Mammary microvascular endothelial cell (primary cell): ENCODE measurements around a stretch of chr14.

GRCh38 chr14:75280373-75280759 lies 1.7 kb downstream of the FOS start:
- RAMPAGE, long total RNA = no peak

DNA sequence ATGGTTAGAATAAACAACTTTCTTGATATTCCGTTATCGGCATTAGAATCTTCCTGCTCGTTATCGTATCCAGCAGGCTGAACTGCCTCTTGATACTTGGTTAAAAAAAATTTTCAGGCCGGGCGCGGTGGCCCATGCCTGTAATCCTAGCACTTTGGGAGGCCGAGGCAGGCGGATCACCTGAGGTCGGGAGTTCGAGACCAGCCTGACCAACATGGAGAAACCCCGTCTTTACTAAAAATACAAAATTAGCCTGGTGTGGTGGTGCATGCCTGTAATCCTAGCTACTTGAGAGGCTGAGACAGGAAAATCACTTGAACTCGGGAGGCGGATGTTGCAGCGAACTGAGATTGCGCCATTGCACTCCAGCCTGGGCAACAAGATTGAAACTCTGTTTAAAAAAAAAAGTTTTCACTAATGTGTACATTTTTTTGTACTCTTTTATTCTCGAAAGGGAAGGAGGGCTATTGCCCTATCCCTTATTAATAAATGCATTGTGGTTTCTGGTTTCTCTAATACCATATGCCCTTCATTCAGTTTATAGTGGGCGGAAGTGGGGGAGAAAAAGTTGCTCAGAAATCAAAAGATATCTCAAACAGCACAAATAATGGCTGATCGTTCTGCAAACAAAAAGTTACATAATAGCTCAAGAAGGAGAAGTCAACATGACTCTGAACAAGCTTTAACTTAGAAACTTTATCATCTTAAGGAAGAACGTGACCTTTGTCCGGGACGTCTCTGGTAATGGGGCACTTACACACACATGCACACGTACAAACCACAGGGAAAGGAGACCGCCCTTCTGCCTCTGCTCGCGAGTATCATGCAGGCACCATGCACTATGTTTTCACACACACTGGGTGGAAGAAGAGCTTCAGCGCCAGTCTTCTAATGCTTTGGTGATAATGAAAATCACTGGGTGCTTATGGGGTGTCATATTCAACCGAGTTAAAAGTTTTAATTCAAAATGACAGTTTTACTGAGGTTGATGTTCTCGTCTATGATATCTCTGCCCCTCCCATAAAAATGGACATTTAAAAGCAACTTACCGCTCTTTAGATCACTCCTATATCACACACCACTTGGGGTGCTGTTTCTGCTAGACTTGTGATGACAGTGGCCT lies 4.4 kb downstream of the FOS start:
- RAMPAGE, long total RNA = no peak

GRCh38 chr14:75283796-75284591 lies 5.4 kb downstream of the FOS start:
- RAMPAGE, long total RNA = no peak

DNA sequence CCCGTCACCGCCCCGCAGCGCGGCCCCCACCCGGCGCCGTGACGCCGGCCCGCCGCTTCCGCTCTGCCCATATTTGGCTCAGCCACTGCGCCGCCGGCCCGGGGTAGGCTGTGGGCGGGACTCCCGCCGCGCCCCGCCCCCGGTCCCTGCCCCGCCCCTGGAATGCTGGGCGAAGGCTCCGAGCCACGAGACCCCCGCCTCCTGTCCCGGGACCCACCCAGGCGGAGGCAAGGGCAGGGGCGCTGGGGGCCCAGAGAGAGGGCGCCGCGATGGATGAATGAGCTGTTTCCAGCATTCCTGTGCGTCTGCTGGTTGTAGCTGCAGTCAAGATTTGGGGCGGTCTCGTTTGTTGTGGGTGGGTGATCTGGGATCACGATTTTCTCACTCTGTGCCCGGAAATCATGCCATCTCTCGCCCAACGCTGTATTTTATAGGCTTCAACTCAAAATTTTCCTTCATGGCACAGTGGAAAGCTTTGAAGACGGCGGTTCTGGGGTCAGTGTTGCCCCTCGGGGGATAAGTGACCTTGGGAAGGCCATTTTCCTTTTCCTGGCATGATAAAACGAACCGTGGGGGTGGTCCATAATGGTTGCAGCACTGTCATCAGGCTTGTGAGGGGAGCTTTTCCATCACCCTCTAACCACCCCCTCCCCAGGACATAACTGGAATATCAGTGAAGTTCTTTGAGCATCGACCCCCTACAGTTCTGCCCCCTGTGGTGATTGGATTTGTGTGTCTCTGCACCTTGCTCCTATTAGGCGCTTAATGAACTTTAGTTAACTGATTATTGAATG lies 15.8 kb downstream of the FOS start:
- RAMPAGE, long total RNA = no peak

- RAMPAGE, long total RNA = no peak
Observed at GRCh38 chr14:75295037-75295482, 16.4 kb downstream of the FOS start.

GRCh38 chr14:75299128-75299377 lies 20.4 kb downstream of the FOS start:
- RAMPAGE, long total RNA = no peak

DNA sequence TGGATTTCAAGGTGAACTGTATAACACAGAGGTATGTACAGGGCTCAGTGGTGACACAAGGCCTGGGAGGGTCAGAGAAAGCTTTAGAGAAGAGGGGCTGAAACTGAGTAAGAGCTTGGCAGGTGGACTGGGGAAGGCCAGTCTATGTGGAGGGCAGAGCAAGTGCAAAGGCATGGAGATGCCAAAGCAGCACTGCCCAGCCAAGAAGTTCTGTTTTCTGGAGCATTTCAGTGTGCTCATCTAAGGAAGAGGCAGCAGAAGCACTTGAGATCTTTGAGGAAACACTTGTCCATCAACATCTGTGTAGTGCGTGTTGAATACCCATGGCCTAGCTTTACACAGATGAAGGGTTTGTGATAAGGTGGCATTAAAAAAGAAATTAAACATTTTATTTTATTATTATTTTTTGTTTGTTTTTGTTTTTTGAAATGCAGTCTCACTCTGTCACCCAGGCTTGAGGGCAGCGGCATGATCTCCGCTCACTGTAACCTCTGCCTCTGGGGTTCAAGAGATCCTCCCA lies 52.9 kb downstream of the FOS start:
- RAMPAGE, long total RNA = no peak

DNA sequence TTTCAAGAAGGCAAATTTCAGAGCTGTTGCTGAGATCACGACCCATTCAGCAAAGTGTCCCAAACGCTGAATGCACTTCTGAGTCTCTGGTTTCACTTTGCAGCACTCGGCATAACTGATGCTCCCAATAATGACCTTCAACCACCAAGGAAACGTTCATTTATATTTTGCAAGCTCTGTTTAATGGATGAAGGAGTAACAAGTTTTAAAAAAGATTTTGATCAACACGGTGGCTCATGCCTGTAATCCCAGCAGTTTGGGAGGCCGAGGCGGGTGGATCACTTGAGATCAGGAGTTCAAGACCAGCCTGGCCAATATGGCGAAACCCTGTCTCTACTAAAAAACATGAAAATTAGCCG lies 56.3 kb downstream of the FOS start:
- RAMPAGE, long total RNA = no peak

GRCh38 chr14:75451301-75451951 lies 23.6 kb downstream of the JDP2 start:
- RAMPAGE, long total RNA = no peak

- RAMPAGE, long total RNA = no peak
Observed at GRCh38 chr14:75461217-75461883, 33.5 kb downstream of the JDP2 start.

DNA sequence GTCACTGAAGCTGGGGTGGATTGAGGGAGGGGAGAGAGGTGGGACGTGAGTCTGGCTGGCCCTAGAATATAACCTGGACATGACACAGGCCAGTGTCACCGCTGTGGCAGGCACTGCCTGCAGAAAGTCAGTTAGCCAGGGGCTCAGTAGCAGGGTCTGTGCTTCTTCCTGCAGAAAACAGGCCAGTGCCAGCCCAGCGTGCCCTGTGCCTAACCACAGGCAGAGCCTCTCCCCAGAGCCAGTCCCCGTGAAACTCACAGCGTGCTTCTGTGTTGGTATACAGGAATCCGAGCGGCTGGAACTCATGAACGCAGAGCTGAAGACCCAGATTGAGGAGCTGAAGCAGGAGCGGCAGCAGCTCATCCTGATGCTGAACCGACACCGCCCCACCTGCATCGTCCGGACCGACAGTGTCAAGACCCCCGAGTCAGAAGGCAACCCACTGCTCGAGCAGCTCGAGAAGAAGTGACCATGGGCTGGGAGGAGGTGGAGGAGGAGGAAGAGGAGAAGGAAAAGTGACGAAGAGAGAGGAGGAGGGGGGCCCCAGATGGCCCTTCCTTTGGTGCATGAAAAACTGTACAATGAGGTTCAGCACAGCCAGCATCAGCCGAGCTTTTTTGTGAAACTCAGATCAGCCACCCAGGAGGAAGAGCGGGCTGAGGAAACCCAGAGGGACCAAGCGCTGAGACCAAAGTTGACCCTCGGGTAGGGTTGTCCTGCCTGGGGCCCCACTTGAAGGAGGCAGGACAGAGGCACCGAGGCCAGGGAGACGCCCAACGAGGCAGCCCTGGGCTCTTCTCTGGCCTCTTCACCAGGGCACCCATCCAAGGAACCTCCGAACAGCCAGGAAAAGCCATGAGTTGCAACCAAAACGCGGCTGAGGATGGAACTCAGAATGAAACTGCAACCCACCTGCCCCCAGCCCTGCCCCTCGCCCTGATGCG lies 41.5 kb downstream of the JDP2 start:
- RAMPAGE, long total RNA = no peak

- RAMPAGE, long total RNA = no peak
Observed at GRCh38 chr14:75521289-75521913, 868 bp upstream of the BATF start.

GRCh38 chr14:75527552-75527827 lies 5.2 kb downstream of the BATF start:
- RAMPAGE, long total RNA = no peak

DNA sequence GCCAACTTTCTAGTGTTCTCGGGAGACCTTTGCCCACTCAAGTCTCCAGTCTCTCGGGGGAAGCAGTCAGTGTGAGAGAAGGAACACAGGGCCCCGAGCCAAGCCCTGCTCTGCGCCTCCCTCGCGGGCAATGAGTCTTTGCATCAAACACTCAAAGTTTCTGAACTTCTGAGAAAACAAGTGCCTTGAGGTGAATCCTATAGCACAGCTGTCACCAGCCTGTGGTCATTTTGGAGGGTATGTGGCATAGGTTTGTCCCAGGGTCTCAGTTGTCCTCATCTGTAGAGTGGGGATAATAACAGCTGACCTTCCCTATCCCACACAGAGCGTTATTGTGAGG lies 19.7 kb downstream of the BATF start:
- RAMPAGE, long total RNA = no peak

GRCh38 chr14:75646750-75647234 lies 13.9 kb downstream of the ERG28 start:
- RAMPAGE, long total RNA = no peak

DNA sequence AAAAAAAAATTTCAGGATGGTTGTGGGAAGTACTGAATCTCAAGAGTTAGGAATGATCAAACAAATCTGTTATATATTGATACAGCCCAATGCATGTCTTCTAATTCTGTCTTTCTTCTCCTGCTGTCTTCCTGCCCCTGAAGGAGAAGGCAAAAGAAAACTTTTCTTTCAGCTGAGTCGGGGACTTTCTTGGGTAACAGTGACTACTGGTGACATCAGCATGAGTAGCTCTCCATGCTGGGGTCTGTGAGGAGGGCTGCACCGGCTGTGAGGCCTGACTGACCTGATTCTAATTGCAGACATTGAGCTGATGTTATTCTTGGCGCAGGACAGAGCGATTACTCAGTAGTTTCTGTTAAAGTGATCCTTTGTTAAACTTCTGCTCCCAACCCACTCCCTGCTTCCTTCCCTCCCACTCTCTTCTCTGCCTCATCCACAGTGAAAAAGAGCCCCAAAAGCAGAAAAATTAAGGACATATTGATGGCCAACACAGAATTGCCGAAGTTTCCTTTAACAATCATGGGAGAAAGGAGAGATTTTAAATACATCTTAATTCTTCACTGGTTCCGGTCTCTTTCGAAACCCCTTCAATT lies 113.9 kb downstream of the TGFB3 start:
- RAMPAGE, long total RNA = no peak

DNA sequence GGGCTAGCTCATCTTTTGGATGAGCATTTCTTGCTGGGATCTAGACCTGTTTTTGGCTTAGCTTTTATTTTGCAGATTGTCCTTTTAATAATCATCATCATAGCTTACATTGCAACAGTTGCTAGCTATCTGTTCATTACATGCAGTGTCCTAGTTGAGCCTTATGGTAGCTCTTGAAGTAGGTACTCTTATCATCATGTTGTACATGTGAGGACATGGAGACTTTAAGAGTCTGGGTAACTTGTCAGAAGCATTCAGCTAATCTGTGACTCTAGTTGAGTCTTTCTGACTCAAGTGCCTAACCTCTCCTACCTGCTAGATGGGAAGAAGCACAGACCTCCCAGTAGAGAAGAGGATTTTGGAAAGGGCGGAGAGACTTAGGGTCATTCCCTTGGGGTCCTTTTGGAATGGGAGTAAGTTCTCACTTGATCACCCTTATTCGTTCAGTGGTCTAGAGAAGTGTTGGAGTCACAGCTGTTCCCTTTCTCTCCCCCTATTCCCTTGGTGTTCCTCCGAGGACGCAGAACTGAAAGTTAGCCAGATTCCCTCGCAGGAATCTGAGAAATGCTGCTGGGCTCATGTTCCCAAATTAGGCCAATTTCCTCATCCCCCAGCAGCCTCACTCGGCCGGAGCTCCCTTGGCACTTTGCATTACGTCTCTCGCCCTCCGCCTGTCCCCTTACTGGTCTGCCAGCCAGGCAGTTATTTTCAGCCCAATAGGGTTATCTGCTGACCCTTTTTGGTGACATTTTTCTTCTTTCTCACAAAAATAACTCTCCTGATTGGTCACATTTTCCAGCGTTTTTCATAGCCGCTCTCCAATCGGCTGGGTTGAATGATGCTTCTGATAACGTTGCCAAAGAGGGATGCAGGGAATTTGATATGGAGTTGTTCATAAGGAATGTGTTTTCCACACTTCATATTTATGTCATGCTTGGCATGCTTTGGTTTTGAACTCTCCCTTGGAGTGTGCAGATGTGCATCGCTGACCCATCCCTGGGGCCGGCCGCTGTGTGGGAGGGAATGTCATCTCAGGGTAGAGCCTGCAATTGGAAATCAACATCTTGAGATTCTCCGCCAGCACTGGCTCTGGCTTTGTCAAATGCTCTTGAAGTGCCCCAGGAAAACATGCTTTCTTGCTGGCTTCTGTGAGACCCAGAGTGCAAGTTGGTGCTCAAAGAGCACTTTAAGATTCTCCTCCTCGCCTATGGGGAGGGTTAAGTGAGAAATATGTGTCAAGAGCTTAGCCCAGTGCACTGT lies 9.8 kb downstream of the IFT43 start:
- RAMPAGE, long total RNA = no peak

DNA sequence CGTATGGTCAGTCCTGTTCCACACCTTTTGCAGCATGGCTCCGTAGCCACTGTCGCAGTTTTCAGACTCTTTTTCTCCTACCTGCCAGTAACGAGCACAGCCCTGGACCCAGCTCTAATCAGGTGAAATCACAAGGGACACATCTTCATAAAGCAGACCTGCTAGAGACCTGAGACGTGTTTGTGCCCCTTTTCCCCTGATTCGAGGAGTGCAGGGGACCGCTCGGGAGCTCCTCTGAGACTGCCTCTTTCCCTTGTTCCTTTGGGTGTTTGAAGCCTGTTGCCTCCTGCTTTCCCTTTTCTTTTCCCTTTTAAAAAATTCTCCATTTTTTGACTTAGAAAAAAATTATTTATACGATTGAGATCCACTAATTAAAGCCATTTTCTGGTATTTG lies 76.6 kb upstream of the GPATCH2L start:
- RAMPAGE, long total RNA = no peak

DNA sequence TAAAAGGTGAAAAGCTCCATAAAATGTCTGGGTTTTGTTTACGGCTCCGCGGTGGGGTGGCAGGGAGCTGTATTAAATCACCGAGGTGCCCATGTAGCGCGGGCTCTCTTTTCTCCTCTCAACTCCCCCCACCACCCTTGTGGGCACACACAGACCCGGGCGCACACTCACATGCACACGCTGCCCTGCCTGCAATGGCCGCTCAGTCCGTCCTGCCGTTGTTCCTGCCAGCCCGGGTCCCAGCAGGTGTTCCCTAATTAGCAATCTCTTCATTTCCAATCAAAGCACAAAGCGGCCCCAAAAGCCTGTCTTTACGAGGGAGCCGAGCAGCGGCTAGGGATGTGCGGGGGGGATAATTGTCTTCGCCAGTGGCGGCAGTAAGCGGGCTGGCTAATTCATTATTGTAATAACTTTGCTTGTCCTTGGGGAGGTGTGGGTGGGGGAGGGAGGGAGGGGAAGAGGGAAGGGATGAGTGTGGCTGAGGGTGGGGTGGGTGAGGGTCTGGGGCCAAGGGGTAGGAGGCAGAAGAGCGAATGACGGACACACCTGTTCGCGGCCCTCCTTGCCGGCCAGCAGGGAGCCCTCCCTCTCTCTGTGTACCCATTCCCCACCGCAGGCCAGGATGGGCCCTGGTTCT lies 46.3 kb upstream of the ESRRB start:
- RAMPAGE, long total RNA = no peak

GRCh38 chr14:76337458-76337943 lies 38.4 kb upstream of the ESRRB start:
- RAMPAGE, long total RNA = no peak